ENCODE measurements around the gene TMEM26.

DNA sequence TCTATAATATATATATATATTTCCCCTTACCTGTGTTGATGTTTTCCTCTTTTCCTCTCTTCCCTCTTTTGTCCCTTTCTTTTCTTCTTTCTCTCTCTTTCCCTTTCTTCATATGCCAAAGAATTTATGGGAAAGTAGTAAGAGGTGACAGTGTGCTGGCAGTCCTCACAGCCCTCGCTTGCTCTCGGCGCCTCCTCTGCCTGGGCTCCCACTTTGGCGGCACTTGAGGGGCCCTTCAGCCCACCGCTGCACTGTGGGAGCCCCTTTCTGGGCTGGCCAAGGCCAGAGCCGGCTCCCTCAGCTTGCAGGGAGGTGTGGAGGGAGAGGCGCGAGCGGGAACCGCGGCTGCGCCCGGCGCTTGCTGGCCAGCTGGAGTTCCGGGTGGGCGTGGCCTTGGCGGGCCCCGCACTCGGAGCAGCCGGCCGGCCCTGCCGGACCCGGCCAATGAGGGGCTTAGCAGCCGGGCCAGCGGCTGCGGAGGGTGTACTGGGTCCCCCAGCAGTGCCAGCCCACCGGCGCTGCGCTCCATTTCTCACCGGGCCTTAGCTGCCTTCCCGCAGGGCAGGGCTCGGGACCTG lies 206.2 kb downstream of the ZWINT start:
- PRO-cap: no peak

GRCh38 chr10:57025433-57025798 lies 664.4 kb upstream of the ZWINT start:
- PRO-cap: no peak

DNA sequence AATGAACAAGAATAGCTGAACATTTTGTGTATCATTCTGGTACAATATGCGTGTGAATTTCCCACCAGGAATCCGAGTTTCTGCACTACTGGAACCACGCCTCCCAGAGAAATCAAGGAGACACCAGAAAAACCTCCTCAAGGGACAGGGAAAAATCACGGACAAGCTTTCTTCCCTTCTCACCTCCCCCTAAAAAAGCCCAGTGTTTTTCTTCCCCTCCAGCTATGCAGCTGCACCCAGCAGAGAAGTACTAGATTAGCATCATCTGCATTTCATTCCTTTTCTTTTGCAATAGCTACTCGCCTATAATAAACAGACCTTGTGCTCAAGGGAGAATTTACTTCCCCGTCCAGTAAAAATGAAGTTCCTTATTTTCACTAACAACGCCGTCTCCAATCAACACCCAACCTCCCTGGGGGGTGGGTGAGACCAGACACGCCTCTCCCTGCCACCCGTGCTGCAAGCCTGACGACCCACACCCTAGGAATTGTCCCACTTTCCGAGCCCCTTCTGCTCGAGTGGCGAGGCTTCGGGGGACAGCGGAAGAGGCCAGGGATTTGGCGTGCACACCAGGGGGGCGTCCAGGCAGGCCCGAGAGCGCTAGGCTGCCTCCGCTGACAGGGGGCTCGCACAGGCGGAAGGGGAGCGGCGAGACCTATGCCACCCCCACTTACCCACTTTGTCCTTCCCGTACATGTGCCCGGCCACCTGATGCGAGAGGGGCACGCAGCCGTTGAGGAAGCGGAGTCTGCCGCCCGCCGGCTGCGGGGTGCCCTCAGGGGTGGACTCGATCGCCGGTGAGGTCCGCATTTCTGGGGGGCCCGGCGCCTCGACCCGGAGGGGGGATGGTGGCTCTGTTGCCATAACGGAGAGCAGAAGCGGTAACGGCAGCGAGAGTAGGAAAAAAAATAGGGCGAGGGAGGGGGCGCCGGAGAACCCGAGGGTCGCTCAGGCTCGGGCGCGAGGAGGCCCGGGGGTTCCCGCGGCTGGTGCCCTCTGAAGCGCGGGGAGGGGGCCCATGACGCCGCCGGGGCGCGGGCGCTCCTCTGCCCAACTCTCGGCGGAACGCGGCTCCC lies 608 bp downstream of the IPMK start:
- PRO-cap: no peak

- PRO-cap: bidirectional peak, plus-strand start at chr10:58269689, minus-strand start at chr10:58269719
Observed at GRCh38 chr10:58269643-58270292, 806 bp downstream of the CISD1 start.

- PRO-cap: no peak
Observed at GRCh38 chr10:58999301-58999768, 177.1 kb upstream of the PHYHIPL start.

GRCh38 chr10:59708702-59709194 lies 902 bp downstream of the SLC16A9 start:
- PRO-cap: no peak

DNA sequence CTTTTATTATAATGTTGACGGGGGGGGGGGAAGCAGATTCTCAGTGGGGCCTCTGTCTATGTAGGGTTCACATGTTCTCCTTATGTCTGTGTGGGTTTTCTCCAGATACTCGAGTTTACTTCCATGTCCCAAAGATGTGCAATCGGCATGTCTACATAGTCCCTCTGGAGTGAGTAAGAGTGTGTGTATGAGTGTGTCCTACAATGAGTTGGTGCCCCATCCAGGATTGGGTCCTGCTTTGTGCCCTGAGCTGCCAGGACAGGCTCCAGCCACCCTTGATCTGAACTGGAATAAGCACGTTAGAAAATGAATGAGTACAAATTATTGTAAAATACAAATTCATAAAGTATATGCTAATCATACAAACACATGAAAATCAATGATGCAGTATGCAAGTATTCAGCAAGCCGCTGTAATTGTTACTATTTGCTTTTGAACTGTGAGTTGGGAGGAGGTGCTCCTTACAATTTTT lies 65.3 kb upstream of the MRLN start:
- PRO-cap: no peak

GRCh38 chr10:60138784-60139252 lies 232.5 kb upstream of the CCDC6 start:
- PRO-cap: no peak

GRCh38 chr10:60346585-60347002 lies 43.1 kb downstream of the ANK3 start:
- PRO-cap: no peak

DNA sequence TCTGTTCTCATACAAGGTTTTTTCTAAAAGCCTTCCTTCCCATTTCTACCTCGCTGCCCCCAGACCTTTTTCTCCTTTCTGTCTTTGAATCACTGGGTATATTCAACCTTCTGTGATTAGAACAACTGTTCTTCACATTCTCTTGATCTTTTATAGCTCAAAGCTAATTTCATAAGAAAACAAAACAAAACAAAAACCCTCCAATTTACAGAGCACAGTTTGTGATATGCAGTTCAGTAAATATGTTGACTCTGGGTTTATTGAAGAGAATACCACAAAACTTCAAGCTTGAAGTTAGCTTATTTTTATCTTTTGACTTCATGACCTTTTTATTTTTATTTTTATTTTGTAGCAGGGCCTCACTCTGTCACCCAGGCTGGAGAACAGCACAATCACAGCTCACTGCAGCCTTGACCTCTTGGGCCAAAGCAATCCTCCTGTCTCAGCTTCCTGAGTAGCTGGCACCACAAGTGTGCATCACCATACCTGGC lies 108.4 kb upstream of the ANK3 start:
- PRO-cap: no peak

DNA sequence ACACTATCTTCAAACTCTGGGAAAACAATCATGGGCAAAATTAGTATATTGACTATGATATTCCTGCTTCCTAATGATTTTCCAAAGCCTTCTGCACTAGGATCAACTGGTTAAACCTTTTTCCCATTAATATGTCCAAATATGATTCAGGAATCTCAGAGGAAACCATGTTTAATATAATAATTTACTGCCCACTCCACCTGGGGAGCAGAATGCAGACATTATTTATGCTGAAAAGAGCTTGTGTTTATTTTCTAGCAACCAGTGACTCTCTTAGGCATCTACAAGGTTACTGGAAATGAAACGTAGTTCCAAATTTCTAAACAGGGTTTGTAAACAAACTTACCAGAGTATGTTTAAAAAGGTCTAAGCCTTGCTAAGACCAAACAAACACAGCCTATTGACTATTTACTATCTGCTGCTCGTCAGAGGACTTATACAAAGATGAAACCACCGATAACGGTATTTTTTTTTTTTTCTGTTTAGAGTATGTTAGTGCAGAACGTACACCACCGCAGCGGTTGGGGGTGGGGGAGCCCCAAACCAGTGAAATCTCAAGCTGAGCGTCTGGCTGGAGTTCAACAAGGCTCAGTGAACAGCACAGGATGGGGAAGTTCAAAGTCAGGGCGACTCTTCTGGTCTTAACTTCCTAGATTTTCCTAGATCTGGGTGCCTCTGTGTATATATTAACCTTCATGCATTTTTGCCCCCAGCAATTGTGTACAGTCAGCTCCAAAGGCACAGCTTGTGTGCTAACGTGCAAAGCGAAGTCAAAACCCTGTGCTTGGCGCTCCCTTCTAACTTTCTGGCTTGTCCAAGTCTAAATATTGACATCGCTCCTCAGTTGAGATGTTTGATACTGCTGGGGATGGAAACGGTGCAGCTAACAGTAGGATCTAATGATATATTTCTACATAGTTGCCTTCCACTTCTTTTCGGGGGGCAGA lies 1.3 kb downstream of the RHOBTB1 start:
- PRO-cap: no peak

GRCh38 chr10:60978437-60978778 lies 34.4 kb upstream of the RHOBTB1 start:
- PRO-cap: no peak

DNA sequence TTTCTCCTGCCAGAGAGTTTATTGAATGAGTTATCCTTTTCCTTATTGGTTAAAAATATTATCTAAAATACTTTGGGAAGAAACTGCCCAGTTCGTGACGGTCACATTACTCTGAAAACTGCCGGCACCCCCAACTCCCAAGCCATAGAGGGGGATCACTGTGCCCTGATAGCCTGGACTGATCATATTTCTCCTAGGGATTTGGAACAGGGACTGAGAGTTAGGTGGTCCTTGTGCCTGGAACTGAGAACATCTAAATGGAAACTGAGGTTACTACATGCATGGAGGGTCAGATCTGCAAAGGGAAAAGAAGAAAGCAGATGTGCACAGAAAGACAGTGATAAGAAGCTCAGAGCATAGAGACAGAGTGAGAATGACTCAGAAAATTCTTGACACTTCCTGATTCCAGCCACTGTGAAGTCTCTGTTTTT lies 241.9 kb downstream of the TMEM26 start:
- PRO-cap: no peak

DNA sequence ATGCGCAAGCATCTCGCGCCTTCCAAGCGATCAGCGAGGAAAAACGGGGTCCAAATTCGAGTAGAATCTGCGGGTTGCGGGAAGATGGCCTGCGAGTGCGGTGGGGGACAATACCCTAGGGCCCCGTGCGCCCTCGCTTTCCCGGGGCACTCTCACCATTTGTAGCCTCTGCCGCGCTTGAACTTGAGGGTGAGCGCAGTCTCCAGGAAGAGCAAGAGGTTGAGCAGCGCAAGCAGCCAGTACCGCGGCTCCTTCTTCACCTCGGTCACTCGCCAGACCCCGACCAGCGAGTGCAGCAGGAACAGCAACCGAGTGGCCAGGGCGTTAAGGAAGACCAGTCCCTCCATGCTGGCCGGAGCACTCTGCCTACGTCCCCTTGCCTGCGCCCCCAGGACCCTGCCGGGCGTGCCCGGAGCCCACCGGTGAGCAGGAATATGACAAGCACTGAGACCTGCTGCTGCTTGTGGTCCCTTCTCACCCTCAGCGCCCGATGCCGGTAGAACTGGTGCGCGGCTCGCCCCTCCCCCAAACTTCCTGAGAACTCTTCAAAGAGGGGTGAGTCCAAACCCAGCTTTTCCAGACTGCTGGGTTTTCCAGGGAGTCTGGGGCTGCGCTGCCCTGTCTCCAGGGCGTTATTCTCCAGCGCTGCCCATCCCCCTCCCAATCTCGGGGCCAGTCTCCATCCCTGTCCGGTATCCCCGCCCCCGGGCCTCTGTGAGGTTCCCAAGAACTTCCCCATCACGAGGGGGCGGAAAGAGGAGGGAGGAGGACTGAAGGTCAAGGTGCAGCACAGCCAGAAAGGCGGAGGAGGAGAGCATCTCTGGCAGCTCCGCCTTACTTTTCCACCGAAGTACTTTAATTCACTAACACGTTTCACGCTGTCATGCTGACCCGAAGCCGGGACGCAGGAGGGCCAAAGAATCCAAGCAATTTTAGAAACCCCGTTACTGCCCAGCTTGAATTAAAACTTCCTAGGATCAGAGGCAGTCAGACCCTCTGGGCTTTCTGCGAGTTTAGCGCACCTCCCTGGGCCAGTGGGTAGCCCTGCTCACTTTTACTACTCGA lies at the start of gene TMEM26:
TMEM26 (minus strand) TSS at position 647 of the 1,065 bp plus-strand sequence.
- PRO-cap: no peak

- PRO-cap: no peak
Observed at GRCh38 chr10:61867247-61867739, 34.2 kb upstream of the ARID5B start.

DNA sequence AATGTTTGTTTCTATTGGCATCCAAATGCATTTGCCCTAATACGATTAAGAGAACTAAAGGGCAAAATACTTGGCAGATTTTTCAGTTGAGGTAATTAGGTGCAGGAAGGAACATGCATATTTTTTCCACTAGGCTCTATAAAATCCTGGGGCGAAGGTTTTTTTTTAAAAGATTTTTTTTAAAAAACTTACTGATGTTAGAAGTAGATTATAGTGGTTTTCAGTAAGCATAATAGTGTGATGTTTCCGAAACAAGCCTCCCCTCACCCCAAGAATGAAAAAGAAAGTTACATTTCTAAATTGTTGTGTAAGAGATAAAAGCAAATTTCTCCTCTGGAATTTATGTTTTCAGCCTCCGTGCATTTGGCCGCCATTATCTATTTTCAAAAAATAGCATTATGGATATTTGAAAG lies 92.6 kb downstream of the ARID5B start:
- PRO-cap: unidirectional peak, plus-strand start at position 85 of the sequence; unidirectional peak, plus-strand start at position 230 of the sequence

DNA sequence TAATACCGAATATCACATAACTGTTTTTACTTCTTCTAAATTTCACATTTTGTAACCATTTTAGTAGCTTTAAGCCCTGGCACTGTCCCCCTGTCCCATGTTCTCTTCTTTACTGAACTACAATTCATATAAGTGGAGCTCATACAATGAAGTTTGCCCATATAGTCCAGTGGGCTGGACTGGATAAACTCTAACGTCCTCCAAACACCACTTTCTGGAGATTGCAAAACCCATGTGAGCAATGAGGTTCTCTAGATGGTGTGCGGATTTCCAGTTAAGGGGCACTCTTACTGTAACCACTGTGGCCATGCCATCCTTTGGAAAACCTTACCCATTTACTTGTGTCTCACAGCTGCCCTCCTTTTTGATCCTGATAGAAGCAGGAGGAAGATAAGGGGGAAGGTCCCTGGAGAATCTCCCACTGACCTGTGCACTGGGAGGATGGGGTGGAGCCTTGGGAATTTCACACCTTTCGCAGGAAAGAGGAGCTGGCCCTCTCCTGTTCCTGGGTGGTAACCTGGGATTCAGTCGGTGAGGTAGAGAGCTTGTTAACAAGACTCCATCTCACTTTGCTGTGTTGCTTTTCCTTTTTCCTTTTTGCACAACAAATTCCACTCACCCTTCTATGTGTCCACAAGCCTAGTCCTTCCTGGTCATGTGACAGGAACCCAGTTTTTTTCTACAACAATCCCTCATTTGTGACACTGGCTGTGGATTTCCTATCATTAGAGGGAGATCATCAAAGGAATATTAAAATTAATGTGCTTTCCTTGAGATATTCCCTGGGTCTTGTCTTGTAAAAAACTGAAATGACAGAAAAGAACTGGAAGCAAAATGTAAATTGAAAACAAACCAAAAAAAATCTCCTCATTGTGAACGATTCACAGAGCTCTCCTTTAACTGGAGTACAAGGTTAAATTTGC lies 120.7 kb downstream of the ARID5B start:
- PRO-cap: no peak

DNA sequence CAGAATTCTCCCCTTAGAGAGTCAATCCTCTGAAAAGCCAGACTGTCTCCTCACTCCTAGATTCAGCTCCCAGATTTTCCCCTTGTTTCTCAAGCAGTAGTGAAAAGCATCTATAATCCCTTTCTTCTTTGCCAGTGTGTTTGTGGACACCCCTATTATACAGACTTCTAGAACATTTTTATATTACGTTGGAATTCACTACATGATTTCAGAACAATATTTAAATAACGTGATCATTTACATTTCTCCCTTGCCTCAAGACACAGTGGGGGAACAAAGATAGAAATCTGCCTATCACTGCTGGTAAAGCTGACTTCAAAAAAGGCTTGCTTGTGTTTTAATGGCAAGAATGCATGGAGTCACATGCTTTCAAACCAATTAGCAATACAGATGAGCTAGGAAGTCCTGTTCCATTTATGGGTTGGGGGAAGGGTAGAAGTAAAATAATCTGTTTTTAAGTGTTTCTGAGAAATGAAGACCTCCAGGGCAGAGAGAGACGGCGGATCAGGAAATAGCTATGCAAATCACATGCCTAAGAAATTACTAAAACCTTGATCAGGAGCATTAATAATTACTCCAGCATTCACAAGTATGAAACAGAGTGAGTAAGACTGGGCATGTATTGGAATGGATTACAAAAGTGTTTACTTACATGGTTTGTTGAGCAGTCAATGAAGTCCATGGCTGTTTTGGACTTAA lies 141.9 kb downstream of the ARID5B start:
- PRO-cap: bidirectional peak, plus-strand start at position 582 of the sequence, minus-strand start at position 323 of the sequence

- PRO-cap: no peak
Observed at GRCh38 chr10:62044593-62044856, 143.0 kb downstream of the ARID5B start.

GRCh38 chr10:62092172-62092977 lies 176.3 kb downstream of the RTKN2 start:
- PRO-cap: no peak